ENCODE data around the gene TOR1A.

- PRO-cap, 2 experiments, result peak in 2 of 2 experiments; most common minus-strand start chr9:129315783 (in 1)
Measured at GRCh38 chr9:129315670-129316137, 137.6 kb upstream of the IER5L start.

DNA sequence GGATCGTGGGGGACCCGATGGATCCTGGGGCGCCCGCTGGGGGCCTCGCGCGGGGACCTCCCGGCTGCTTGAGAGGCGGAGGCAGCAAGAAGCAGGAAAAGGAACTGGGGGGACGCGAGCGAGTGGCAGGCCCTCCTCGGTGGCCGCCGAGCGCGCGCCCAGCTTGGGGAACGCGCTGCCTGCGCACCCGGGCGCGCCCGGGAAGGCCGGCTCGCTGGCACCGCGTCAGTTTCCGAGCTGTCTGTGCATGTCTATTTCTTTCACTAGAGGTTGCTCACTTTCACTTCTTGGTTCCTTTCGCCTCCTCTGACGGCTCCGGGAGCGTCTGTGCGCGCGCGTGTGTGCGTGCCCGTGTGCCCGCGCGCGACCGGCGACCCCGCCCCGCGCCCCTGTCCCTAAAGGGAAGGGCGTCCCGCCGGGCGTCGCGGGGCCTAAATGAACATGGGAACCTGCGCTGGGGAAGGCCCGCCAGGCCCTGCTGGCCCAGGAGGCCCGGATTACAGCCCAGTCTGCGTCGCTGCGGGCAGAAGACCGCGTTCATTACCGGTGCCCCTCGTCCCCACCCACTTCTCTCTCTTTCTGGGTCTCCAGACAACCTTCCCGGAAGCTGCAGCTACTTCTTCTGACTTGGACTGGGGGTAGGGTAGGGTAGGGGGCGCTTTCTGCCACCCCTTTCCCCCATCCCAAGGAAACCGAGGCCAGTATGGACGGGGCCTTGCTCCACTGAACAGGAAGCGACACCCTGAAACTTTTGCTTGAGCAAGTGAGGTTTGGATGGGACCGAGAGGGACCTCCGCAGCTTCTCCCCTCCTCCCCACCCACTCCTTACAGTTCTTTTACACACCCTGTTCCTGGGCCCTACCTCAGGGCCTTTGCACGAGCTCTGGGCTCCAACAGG is 205.7 kb upstream of the IER5L start:
- PRO-cap, 2 experiments, result peak in 2 of 2 experiments; most common plus-strand start position 422 of the sequence (in 1); most common minus-strand start position 245 of the sequence (in 2)

GRCh38 chr9:129447068-129447728 is 173.7 kb downstream of the C9orf50 start:
- PRO-cap, 2 experiments, result no peak in any of the 2 experiments

GRCh38 chr9:129478980-129479783 is 141.7 kb downstream of the C9orf50 start:
- PRO-cap, 2 experiments, result no peak in any of the 2 experiments

GRCh38 chr9:129624911-129625551 is 932 bp upstream of the NTMT1 start:
- PRO-cap, 2 experiments, result peak in 1 of 2 experiments; most common plus-strand start chr9:129625216 (in 1); most common minus-strand start chr9:129625184 (in 1)

- PRO-cap, 2 experiments, result no peak in any of the 2 experiments
Measured at GRCh38 chr9:129702538-129703157, 37.2 kb downstream of the PRRX2 start.

DNA sequence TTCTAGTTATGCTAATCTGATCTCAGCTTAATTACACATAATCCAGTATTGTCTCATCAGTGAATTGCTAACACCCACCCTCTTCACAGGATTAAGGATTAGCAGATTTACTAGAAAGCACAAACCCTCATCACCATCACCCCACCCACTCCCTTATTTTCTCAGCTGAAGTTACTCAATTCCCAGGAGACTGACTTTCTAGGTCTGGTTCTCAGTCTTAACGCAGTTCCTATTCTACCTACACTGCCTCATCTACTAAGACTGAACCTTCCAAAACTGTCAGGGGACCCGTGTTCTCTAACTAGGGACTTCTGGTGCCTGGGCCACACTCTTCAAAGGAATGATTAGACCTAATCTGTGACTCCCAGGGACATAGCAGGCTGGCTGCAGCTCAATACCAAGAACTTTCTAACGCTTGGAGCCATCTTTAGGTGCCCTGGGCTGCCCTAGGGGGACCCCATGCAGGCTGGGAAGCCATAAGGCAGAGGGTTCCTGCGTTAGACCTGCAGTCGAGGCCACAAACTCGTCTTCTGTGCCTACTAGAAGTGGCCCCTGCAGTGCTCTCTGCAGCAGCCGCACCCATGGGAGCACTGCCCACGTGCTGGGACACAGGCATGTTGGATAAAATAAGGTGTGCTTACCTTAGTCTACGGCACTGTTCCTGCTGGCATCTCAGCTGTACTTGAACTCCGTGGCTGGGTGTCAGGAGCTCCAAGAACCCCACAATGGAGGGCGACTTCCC is 9.2 kb downstream of the TOR1B start:
- PRO-cap, 2 experiments, result no peak in any of the 2 experiments

DNA sequence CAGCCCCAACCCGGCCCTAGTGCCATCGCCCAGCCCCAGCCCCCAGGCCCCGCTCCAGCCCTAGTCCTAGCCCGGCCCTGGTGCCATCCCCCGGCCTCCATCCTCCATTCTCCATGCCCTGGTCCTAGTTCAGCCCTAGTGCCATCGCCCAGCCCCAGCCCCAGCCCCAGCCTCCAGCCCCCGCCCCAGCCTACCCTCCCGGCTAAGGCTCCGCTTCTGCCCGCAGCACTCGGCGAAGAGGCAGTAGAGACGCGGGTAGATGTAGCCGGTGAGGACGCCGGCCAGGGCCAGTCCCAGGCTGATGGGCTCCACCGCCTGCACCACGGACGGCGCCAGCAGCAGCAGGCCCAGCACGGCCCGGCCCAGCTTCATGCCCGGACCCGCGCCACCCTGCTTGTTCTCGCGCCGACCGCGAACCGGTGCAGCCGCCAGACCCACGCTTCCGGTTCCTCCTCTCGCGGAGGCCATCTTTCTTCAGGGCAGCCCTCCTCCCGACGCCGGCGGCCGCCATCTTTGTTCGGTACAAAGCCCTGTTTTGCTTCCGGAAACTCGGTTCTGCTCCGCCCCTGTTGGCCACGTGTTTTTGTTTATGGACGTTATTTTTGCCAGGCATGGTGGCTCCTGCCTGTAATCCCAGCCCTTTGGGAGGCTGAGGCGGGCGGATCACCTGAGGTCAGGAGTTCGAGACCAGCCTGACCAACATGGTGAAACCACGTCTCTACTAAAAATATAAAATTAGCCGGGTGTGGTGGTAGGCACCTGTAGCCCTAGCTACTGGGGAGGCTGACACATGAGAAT is at the start of gene TOR1A:
TOR1A (minus strand) TSS at position 423 of the 798 bp plus-strand sequence.
- PRO-cap, 2 experiments, result peak in 2 of 2 experiments; most common plus-strand start position 586 of the sequence (in 1); most common minus-strand start position 392 of the sequence (in 2)

DNA sequence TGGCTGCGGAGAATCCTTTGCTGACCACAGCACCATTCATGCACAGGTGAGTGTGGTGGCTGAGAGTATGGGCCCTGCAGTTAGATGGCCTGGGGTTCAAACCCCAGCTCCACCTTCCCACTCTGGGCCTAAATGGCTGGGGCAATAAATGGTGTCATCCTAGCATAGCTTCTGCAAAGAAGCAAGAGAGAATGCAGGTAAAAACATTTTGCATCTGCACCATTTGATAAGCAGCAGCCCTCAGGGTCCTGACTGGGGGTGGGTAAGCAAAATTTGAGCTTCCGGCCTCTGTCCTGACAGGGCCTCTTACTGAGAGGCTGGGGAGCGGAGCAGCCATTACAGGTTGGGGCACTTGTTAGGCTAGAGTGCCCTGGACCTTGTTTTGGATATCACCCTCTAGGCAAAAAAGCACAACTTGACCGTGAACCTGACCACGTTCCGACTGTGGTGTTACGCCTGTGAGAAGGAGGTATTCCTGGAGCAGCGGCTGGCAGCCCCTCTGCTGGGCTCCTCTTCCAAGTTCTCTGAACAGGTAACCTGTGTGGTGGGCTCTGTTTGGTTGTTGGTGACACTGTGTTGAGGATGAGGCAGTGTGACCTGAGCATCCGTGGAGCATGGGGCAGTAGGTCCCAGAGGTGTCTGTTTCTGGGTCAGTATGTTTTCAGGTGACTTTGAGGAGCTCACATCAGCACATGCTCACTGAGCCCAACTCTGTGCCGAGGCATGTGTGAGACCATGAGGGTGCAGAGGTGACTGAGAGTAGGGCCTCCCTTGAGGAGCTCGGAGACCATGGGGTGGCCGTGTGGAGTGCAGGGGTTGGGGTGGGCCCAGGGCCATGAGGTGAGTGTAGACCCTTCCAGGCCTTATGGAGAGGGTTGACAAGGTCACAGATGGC is 23.1 kb downstream of the USP20 start:
- PRO-cap, 2 experiments, result no peak in any of the 2 experiments

DNA sequence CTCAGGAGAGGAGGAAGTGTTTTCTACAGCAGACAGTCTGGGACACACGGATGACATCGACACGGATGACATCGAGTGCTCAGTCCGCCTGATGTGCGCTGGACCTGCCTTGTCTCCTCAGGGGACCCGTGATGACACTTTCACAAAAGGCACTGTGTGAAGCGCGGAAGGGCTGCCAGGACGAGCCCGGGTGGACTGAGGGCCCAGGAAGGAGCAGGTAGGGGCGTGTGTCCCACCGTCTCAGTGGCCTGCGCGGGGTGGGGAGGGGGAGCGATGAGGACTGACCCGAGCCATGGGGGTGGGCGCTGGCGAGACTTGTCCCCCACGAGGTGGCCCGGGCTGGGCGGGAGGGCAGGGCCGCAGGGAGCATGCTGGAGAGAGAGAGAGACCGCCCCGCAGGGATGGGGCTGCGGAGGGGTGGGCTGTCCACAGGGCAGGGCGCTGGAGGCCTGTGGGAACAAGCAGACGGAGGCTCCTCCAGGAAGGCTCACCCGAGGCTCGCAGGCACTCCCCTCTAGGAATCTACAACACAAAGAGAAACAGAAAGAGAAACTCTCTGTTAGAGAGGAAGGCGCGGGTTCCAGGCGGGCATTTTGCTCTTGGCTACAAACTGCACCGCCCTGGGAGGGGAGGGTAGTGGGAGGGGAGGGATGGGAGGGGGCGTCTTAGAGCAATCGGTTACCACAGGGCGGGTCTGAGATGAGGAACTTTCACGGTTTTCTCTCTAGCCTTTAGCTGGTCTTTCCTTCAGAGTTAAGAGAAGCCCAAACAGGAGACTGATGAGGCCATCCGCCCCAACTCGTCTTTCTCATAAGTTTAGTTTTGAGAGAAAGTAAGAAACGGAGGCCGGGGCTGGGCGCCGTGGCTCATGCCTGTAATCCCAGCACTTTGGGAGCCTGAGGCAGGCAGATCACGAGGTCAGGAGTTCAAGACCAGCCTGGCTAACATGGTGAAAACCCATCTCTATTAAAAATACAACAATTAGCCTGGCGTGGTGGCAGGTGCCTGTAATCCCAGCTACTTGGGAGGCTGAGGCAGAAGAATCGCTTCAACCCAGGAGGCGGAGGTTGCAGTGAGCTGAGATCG is 55.1 kb downstream of the USP20 start:
- PRO-cap, 2 experiments, result no peak in any of the 2 experiments

GRCh38 chr9:129896278-129896617 is 61.0 kb downstream of the USP20 start:
- PRO-cap, 2 experiments, result no peak in any of the 2 experiments

GRCh38 chr9:129962686-129963720 is 80.0 kb downstream of the FNBP1 start:
- PRO-cap, 2 experiments, result peak in 2 of 2 experiments; most common minus-strand start chr9:129963178 (in 2)

- PRO-cap, 2 experiments, result no peak in any of the 2 experiments
Measured at GRCh38 chr9:129990253-129991145, 52.5 kb downstream of the FNBP1 start.

DNA sequence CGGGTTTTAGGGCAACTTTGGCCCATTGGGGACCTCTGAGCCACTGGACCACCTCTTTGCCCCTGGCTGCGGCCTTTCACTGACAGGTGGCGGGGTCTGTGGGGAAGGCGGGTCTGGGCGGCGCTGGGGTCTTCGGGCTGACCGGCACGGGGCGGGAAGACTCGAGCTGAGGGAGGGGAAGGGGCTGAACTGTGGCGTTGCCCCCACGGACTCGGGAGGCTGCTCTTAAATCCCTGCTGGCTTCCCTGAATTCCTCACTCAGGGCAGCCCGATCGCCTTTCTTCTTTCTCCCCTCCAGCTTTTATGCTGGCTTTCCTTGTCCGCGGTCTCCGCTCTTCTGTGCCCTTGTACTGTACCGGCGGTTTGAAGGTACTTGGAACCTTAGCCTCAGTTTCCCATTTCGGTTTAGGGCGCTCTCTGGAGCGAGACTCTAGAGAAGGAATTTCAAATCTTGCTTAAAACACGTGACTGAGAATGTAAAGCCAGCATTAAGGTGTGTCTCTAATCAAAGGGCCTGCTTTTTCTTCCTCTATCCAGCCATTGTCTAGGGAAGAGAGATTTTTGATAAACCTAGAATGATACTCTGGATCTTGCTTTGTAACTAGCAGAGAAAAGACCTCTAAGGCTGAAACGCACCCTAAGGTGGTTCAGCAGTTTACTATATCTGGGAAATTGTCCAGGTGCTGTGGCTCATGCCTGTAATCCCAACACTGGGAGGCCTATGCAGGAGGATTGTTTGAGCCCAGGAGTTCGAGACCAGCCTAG is 599 bp downstream of the GPR107 start:
- PRO-cap, 2 experiments, result no peak in any of the 2 experiments

- PRO-cap, 2 experiments, result no peak in any of the 2 experiments
Measured at GRCh38 chr9:130129497-130130150, 42.6 kb upstream of the NCS1 start.

GRCh38 chr9:130134965-130135790 is 37.0 kb upstream of the NCS1 start:
- PRO-cap, 2 experiments, result no peak in any of the 2 experiments

DNA sequence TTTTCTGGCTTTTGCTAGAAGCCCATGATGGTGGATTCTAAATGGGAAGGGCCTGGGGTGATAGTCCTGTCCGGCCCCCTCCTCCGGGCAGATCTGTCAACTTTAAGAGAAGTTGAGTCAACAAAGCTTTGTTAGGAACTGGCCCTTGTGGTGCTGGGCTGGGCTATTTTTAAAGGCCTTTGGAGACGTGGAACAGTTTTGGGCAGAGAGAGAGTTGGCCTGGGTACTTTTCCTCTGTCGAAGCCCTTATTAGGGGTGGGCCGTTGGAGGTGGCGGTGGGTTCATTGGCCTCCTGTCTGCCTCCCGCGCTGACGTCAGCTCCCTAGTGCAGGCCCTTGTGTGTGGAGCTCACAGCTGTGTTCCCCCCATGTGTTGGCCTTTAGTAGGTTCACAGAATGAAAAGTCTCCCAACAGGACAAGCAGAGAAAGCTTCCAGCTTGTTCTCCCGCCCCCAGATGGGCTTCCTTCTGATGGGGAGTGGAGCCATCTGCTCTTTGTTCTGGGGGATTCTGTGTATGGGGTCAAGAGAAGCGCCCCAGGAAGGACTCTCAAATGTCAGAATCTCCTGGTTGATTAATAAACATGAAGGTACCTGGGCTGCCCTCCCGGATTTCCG is 2.7 kb downstream of the NCS1 start:
- PRO-cap, 2 experiments, result no peak in any of the 2 experiments

DNA sequence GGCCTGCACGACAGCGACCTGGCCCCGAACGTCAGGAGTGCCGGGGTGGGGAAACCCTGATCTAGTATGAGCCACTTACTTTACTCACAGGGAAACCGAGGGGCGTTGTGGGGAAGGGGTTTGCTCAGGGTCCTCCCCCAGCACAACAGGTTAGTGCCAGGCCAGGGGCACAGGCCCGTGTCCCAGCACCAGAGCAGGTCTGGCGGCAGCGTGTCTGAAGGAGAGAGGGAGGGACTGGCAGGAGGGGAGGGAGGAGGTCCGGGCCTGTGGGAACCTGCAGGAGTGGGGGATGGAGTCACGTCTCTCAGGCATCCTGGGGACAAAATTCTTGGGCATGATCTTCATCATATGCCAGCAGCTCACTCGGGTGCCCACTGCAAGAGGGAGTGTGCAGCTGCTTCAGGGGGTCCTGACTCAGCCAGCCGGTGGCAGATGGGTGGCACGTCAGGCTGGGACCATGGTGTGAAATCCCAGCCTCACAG is 40.3 kb downstream of the NCS1 start:
- PRO-cap, 2 experiments, result no peak in any of the 2 experiments

- PRO-cap, 2 experiments, result no peak in any of the 2 experiments
Measured at GRCh38 chr9:130235613-130236340, 29.8 kb upstream of the HMCN2 start.

- PRO-cap, 2 experiments, result no peak in any of the 2 experiments
Measured at GRCh38 chr9:130327497-130328148, 62.1 kb downstream of the HMCN2 start.

All from Metastatic Liver Carcinoma in the Adrenal Gland (tissue), 2 donors.